Adrenal gland (tissue), 7 donors: ENCODE results near the genes MGAT5, ZRANB3 and UBXN4.

- PRO-cap, 3 experiments: peak in 3 of 3 experiments; most common plus-strand start chr2:134121028 (in 2); most common minus-strand start chr2:134120954 (in 3)
- RAMPAGE, long total RNA, 4 experiments: no peak in any of the 4 experiments
- RRBS: under 1% methylated on average over 22 of the region's 96 CpGs
Observed at GRCh38 chr2:134120703-134121917, 132.8 kb upstream of the MGAT5 start.

DNA sequence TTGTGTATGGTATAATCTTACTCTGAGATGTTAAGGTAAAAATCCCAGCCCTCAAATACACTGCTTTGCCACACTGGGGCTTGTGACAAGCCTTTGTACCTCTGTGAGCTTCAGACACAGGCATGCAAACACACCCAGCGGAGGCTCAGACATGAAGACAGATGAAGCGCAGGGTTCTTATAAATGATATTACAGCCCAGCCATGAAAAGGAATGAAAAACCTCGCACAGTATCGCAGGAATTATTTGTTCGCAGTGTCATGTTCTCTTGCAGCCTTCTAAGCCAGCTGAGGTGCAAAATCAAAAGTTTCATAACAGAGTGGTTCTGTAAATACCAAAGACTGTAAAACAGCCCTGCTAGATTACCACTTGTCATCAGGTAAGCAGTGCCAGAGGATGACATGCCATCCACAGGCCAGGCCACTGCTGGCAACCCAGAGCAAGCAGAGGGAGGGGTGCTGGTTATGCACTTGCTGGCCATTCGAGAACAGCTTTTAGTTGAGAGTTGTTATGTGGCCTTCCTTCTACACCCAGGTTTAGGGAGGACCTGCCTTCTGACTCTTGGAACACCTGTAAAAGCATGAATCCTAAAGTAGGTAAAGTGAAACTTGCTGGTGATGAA, 114.3 kb upstream of the MGAT5 start:
- PRO-cap, 3 experiments: no peak in any of the 3 experiments
- RAMPAGE, long total RNA, 4 experiments: no peak in any of the 4 experiments
- RRBS: no CpG with 5 or more reads among the region's 6 CpGs

GRCh38 chr2:134142271-134143385, 111.2 kb upstream of the MGAT5 start:
- PRO-cap, 3 experiments: no peak in any of the 3 experiments
- RAMPAGE, long total RNA, 4 experiments: no peak in any of the 4 experiments
- RRBS: no CpG with 5 or more reads among the region's 11 CpGs

- PRO-cap, 3 experiments: no peak in any of the 3 experiments
- RAMPAGE, long total RNA, 4 experiments: no peak in any of the 4 experiments
Observed at GRCh38 chr2:134178199-134178567, 75.7 kb upstream of the MGAT5 start.

DNA sequence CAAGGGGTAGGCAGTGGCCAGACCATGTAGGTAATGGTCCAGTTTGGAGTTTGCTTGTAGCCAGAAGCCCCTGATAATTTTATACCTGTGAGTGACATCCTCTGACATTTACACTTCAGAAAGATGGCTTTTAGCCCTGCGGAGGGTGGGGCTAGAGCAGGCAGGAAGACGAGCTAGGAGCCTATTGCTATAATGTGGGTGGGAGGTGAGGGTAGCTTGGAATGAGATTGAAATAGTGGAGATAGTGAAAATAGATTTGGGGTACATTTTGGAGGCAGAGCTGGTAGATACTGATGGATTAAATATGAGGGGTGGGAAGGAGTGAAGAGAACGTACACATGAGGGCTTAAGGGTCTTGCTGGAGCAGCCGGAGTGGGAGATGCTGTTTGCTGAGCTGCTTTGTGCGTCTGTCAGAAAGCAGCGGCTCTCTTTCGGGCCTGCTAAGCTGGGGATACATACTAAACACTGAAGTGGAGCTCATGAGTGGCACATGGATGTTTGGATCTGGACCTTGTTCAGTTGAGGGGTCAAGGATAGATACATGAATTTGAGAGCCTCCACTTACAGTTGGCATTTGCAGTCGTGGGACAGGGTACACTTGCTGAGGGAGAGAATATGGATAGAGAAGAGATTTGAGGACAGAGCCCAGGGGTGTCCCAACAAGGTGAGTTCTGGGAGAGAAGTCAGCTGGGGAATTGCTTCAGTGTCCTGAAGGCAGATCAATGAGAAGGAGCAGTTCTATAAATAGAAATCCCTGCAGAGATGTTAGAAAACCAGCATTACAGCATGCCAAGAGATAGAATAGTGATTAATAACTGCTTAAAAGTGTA, 48.5 kb upstream of the MGAT5 start:
- PRO-cap, 3 experiments: no peak in any of the 3 experiments
- RAMPAGE, long total RNA, 4 experiments: no peak in any of the 4 experiments
- RRBS: no CpG with 5 or more reads among the region's 8 CpGs

DNA sequence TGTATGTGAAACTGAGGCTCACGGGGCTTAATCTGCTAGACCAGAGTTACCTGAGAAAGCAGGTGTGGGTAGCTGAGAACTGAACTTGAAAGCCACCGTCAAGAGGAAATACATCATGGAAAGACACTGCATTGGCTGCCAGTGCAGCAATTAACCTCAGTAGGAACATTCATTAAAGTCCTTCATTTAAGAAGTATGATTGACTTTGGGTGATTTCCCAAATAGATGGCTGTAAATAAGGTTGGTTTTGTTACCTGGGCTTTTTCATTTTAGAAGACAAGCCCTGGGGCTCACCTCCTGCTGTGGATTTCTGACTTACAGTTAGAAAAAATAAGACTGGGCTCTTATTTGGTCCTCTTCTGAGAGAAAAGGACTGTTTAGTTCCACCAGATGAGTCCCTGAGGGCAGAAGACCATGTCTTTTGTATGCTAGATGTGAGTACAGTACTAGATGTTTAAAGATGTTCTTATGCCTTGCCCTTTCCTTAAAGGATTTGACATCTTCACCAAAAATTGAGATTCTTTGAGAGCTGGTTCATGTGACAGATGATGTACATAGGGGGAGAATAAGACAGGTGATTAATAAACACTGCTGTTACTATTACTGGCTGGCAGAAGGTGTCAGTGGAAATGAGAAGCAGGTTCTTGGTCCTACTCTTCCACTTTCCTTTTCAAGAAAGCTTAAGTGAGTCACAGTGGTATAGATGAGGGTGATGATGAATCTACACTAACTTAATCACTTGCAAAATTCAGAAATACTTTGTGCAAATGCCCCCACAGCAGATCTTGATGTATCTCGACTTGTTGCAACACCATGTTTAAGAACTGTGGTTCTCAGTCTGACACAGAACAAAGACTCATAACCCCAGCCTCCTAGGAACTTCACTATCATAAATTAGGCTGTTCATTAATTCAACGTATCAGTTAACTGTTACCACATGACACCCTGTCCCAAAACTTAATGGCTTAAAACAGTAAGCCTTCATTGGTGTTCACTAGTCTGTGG, 36.2 kb upstream of the MGAT5 start:
- PRO-cap, 3 experiments: no peak in any of the 3 experiments
- RAMPAGE, long total RNA, 4 experiments: no peak in any of the 4 experiments
- RRBS: no CpG with 5 or more reads among the region's 4 CpGs

DNA sequence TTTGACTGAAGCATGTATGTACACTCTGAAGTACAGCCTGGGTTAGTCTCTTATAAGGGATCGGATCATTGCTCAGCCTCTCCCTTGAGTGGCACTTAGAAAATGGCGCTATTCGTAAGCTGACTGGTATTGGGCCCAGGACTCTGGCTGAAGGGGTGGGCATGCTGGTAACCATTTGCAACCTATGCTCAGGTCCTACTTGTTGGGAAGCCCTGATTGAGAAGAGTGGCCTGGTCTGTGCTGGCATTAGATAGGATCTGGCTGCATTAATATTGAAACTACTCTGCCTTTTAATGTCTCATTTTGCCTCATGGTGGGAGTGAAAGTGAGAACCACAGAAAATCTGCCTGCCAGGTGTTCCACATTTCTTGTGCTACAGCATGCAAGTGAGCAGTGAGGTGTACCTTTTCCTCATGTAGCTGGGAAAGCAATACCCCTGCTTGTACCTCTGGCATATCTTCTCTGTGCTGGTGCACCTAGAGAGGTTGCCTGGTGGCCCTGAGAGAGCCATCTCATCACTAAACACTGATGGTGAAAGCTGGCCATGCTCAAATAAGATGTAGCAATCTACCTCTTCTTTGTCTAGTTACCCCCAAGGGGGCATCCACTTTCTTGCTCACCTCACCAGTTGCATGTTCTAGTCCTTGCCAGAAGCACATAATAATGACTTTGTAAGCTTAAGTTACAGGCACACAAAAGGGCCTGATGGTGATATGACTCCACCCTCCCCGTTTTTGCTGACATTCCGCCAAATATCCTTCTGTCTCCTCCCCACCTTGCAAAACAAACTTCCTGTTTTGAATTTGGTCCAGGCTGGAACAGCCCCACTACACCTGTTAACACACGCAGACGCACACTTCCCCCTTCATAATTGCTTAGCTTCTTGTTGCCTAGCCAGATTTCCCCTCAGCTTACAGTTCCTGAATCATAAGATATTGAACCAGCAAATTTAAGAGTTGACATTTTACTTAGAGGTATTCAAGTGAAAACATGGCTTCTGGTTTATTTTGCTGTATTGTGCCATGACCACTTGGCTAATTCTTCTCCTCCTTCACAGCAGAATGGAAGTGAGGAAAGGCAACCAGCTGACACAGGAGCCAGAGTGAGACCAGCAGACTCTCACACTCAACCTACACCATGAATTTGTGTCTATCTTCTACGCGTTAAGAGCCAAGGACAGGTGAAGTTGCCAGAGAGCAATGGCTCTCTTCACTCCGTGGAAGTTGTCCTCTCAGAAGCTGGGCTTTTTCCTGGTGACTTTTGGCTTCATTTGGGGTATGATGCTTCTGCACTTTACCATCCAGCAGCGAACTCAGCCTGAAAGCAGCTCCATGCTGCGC, at the start of gene MGAT5:
Gene MGAT5, plus strand, starts transcription at position 868 of the 1,340 bp plus-strand sequence.
- PRO-cap, 3 experiments: no peak in any of the 3 experiments
- RAMPAGE, long total RNA, 4 experiments: no peak in any of the 4 experiments
- RRBS: no CpG with 5 or more reads among the region's 12 CpGs

DNA sequence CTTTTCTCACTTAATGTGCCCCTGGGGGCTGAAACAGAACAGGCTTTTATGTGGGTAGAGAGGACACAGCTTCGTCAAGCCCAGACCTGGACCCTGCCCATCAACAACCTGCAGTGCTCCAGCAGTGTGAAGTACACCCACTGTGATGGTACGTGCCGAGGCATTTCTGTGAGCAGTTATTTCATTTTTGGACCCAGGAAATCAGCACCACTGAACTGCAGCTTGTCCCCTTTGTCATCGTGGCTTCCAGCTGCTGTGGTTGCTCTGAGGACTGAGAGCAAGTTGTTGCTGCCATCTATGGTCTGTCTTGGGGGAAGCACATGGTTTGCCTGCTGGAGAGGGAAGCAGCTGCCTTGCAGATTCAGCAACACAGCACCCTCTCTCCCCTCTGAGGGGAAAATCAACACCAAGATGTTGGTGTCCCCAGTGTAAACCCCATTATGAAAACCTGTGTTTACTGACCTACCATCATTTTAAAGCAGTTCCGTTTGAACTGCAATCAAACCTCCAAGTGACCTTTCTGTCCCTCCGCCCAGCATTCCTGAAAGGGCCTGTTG, 158.1 kb downstream of the MGAT5 start:
- PRO-cap, 3 experiments: no peak in any of the 3 experiments
- RAMPAGE, long total RNA, 4 experiments: no peak in any of the 4 experiments
- RRBS: no CpG with 5 or more reads among the region's 6 CpGs

DNA sequence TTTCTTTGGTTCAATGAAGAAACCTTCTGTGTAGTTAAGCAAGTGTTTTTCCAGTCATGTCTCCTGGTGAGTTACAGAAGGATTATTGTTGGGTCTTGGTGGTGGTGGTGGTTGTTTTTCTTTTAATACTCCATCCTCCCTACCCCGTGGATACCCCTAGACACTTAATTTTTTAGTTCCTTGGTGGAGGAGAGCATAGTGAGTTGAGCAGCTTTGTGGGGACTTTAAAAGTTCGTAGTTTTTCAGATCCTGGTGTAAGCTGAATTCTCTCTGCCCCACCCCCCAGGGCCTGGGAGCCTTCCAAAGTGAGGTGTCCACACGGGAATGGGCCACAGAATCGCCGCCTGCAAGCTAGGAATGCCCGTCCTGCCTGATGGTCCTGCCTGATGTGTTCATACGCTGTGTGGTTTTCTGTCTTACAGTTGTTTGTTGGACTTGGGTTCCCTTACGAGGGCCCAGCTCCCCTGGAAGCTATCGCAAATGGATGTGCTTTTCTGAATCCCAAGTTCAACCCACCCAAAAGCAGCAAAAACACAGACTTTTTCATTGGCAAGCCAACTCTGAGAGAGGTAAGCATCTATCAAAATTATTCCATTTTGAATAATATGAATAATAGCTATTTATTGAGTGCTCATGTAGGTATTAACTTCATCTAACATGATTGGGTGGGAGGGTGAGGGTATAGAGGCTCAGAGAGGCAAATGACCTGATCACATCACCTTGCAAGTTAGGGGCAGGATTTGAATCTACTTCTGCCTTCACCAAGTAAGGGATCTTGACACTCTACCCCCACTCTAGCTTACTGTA, 158.8 kb downstream of the MGAT5 start:
- PRO-cap, 3 experiments: no peak in any of the 3 experiments
- RAMPAGE, long total RNA, 4 experiments: no peak in any of the 4 experiments
- RRBS: no CpG with 5 or more reads among the region's 9 CpGs

- PRO-cap, 3 experiments: no peak in any of the 3 experiments
- RAMPAGE, long total RNA, 4 experiments: no peak in any of the 4 experiments
- RRBS: no CpG with 5 or more reads among the region's 5 CpGs
Observed at GRCh38 chr2:134670845-134671352, 47.9 kb downstream of the TMEM163 start.

DNA sequence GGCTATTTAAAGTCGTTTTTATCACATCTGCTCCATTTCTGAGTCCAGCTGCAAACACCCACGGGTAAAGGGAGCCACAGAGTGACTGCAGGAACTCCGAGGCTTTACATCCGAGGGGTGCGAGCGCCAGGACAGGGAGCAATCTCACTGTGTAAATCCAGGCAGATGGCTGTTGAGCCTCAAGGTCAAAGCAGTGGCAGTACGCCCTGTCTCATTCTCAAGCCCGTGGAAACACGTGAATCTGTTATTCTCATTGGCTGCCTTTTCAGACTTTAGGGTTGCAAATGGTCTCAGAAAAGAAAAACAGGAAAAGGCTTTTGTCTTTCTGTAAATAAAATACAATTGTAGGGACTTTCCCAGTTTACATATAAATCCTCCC, 40.7 kb downstream of the TMEM163 start:
- PRO-cap, 3 experiments: peak in 2 of 3 experiments; most common minus-strand start position 140 of the sequence (in 2)
- RAMPAGE, long total RNA, 4 experiments: no peak in any of the 4 experiments
- RRBS: no CpG with 5 or more reads among the region's 9 CpGs

DNA sequence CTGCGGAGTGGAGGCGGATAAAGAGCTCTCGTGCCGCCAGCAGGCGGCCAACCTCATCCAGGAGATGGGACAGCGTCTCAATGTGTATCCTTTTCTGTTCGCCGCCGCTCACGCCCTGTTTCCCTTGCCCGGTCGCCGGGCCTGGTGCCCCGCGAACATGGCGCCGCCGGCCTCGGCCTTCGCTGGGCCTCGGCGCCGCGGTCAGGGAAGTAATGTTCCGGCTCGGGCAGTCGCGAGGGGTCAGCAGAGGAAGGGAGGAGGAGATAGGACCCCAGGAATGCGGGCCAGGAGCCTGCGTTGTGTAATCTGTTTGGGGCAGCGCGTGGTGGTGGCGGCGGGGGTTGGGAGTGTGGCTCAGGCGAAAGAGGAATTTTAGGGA, 296 bp downstream of the CCNT2 start:
- PRO-cap, 3 experiments: peak in 3 of 3 experiments; most common plus-strand start position 309 of the sequence (in 1); most common minus-strand start position 349 of the sequence (in 3)
- RAMPAGE, long total RNA, 4 experiments: no peak in any of the 4 experiments
- RRBS: 1% methylated on average over 8 of the region's 35 CpGs

DNA sequence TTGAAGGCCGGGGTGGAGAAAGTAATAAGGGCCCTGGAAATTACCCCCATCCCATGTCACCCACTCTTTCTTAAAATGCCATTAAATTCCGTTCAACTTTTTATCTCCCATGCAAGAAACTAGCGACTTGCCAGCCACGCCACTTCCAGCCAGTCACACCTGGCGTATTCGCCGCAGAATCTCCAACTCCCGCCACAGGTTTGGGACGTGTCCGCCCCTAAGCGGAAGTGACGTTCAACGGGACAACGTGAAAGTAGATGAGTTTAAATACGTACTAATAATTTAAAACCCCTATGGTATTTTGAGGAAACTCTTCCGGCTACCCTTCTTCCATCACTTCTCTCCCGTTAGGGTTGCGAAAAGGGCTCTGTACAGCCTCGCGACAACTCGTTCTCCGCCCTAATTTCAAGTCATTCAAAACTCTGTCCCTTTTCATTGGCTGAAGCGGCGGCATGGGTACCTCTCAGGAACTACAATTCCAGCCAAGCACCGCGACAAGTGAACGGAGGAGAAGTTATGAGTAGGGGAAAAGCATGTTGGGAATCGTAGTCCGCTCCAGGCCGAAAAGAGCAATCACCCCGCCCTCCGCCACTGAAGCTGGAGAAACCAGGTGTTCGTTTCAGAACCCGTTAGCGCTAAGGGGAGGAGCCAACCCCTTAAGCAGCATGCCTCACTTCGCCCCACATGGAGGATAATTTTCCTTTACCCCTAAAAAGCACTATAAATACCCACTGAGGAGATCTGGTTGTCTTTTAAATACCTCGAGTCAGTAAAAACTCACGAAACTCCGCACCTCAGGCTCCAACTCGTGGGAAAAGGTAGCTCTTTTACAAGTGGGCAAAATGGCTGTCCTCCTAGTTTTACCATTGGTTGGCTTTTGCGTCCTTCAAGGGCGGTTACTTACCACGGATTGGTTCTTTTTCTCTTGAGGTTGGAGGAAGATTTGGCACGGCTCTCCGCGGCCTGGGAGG, at the start of gene ZRANB3:
Gene ZRANB3, minus strand, starts transcription at position 852 of the 971 bp plus-strand sequence.
- PRO-cap, 3 experiments: peak in 3 of 3 experiments; most common plus-strand start position 622 of the sequence (in 2); most common minus-strand start position 183 of the sequence (in 1)
- RAMPAGE, long total RNA, 4 experiments: start-site peak on the minus strand in 4 of 4 experiments, centred at positions 204 to 850 of the sequence, 10 to 41 reads per replicate
- RRBS: no CpG with 5 or more reads among the region's 46 CpGs

DNA sequence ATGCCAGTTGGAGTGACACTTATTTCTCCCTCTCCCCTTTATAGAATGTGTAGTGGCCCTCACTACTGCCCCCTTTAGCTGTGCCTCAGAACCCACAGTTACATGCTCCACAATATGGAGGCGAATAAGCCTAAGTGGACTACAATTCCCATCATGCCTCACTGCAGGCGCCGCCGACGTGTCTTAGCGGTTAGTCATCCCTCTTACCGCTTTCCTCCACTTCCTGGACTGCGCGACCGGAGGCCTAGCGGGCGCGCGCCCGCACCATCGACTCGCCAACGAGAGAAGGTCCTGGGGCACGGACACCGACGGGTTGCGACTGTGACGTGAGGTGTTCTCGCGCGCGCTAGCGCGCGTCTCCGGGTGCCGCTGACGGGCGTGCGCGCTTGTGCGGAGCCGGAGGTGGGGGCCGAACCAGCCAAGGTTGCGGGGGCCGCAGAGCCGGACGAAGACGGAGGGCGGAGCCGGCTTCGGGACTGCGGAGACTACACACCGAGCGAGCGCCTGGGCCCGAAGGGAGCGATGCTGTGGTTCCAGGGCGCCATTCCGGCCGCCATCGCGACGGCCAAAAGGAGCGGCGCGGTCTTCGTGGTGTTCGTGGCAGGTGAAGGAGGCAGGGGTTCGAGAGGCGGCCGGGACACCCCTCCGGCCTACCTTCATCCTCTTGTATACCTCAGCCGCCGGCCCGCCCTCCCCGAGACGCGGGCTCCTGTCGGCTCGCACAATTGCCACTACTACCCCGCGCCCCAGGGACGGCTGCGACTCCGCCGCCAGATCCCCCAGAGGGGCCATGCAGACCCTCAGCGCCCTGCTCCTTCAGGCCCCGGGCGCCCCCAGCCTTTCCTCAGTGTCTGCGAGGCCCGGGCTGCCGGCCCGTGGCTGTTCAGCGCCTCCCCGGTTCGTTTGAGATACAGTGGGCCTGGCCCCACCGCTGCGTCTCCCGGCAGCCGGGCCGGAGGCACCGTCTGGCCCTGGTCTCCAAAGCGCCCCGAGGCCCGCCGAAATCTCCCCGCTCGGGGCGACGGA, at the start of gene UBXN4:
Gene UBXN4, plus strand, starts transcription at position 448 of the 1,026 bp plus-strand sequence.
- PRO-cap, 3 experiments: peak in 3 of 3 experiments; most common plus-strand start position 448 of the sequence (in 2); most common minus-strand start position 274 of the sequence (in 2)
- RAMPAGE, long total RNA, 4 experiments: start-site peak on the plus strand in 4 of 4 experiments, centred at positions 367 to 390 of the sequence, 1,676 to 2,979 reads per replicate
- RRBS: 1% methylated on average over 47 of the region's 106 CpGs

GRCh38 chr2:135983662-135984167, 1.7 kb downstream of the DARS1 start:
- PRO-cap, 3 experiments: no peak in any of the 3 experiments
- RAMPAGE, long total RNA, 4 experiments: no peak in any of the 4 experiments
- RRBS: no CpG with 5 or more reads among the region's 1 CpG

- PRO-cap, 3 experiments: peak in 3 of 3 experiments; most common plus-strand start chr2:136132195 (in 3); most common minus-strand start chr2:136132050 (in 1)
- RAMPAGE, long total RNA, 4 experiments: no peak in any of the 4 experiments
- RRBS: no CpG with 5 or more reads among the region's 14 CpGs
Observed at GRCh38 chr2:136132014-136132707, 14.2 kb upstream of the CXCR4 start.

GRCh38 chr2:136207061-136207703, 89.2 kb upstream of the CXCR4 start:
- PRO-cap, 3 experiments: no peak in any of the 3 experiments
- RAMPAGE, long total RNA, 4 experiments: no peak in any of the 4 experiments
- RRBS: no CpG with 5 or more reads among the region's 6 CpGs

DNA sequence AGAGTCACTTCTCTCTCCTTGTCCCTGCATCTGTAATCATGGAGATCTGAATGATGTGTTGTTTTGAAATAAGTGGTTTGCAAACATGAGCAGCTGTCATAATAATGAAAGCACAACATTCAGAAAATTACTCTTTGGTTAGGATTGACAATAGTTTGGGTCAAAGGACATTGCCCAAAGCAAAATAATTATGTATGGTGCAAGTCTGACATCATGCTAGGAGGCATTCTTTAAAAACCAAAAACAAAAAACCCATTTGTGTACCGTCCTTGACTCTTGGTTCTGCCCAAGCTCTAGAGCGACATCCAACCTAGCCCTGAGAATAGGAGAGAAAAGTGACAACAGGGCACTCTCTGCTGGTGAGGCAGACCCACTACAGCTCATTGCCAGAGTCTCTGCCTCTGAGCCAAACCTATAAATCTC, 266.6 kb upstream of the CXCR4 start:
- PRO-cap, 3 experiments: no peak in any of the 3 experiments
- RAMPAGE, long total RNA, 4 experiments: no peak in any of the 4 experiments
- RRBS: no CpG with 5 or more reads among the region's 2 CpGs

GRCh38 chr2:137975271-137975849, 11.1 kb downstream of the HNMT start:
- PRO-cap, 3 experiments: no peak in any of the 3 experiments
- RAMPAGE, long total RNA, 4 experiments: no peak in any of the 4 experiments

DNA sequence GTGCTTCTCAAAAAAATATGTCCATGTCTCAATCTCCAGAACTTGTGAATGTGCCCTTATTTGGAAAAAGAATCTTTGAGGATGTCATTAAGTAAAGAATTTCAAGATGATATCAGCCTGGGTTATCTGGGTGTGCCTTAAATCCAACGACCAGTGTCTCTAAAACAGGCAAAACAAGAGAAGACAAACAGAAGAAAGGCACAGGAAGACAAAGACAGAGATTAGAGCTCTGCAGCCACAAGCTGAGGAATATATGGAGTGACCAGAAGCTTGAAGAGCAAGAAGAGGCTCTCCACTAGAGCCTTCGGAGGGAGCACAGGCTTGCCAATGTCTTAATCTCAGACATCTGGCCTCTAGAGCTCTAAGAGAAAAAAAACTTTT, 71.5 kb downstream of the HNMT start:
- PRO-cap, 3 experiments: no peak in any of the 3 experiments
- RAMPAGE, long total RNA, 4 experiments: no peak in any of the 4 experiments
- RRBS: no CpG with 5 or more reads among the region's 2 CpGs